ENCODE results near the genes SIN3B, BST2 and COLGALT1.

- PRO-cap: no peak
- RRBS, 2 experiments: no CpG with 5 or more reads among the region's 9 CpGs
These were observed 7.9 kb downstream of the EPS15L1 start for GRCh38 chr19:16463758-16464372.

DNA sequence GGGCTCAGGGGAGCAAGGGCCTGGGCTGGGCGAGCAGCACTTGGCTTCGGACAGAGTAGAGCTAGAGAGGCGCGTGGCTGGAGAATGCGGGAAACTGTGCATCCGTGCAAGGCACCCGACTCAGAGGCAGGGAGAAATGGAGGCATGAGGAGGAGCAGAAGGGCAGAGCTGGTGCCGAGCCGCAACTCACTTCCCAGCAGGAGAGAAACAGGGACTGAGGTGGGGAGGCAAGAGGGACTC, 10.8 kb downstream of the CHERP start:
- PRO-cap: no peak
- RRBS, 2 experiments: no CpG with 5 or more reads among the region's 9 CpGs

DNA sequence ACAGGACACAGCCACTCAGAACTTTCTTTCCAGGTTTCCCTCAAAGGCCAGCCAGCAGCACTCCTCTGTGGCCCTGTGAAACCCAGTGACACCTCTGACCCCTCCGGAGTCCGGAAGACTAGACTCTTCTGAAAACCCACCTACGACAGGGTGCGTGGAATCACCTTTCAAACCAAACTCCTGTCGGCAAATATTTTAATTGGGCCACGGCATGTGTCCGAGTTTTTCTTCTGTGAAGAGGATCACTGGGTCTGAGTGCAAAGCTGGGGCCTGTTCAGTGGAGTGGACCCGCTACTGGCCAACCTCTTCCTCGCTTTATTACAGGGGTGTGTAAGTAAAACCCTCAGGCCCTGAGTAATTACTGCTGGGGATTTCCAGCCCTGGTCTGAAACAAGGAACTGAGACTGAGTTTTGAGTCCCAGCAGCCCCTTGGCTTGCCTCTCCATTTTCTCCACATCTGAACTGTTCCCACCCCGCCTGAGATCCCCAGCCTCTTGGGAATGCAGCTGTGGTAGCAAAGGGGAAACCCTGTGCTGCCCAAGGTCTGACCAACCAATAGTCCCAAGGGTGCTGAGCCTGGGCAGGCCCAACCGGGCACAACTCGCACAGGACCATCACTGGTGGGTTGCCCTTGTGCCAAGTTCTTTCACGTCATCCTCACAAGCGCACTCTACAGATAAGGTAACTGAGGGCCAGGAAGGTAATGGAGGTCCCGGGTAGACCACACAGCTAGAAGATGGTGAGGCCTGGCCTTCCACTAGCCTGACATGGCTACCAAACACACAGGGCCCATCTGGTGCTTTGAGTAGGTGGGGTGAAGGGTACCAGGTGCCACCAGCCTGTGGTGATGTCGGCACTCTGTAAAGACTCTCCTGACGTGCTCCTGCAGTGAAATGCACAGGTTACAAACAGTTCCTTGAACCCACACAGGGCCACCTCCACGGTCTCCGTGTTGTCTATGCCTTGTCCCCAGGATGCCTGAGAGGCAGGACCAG, 13.7 kb upstream of the SLC35E1 start:
- PRO-cap: no peak
- RRBS, 2 experiments: 100% methylated on average over 3 of the region's 19 CpGs; no CpG with 5 or more reads in 1 of the 2 experiments

DNA sequence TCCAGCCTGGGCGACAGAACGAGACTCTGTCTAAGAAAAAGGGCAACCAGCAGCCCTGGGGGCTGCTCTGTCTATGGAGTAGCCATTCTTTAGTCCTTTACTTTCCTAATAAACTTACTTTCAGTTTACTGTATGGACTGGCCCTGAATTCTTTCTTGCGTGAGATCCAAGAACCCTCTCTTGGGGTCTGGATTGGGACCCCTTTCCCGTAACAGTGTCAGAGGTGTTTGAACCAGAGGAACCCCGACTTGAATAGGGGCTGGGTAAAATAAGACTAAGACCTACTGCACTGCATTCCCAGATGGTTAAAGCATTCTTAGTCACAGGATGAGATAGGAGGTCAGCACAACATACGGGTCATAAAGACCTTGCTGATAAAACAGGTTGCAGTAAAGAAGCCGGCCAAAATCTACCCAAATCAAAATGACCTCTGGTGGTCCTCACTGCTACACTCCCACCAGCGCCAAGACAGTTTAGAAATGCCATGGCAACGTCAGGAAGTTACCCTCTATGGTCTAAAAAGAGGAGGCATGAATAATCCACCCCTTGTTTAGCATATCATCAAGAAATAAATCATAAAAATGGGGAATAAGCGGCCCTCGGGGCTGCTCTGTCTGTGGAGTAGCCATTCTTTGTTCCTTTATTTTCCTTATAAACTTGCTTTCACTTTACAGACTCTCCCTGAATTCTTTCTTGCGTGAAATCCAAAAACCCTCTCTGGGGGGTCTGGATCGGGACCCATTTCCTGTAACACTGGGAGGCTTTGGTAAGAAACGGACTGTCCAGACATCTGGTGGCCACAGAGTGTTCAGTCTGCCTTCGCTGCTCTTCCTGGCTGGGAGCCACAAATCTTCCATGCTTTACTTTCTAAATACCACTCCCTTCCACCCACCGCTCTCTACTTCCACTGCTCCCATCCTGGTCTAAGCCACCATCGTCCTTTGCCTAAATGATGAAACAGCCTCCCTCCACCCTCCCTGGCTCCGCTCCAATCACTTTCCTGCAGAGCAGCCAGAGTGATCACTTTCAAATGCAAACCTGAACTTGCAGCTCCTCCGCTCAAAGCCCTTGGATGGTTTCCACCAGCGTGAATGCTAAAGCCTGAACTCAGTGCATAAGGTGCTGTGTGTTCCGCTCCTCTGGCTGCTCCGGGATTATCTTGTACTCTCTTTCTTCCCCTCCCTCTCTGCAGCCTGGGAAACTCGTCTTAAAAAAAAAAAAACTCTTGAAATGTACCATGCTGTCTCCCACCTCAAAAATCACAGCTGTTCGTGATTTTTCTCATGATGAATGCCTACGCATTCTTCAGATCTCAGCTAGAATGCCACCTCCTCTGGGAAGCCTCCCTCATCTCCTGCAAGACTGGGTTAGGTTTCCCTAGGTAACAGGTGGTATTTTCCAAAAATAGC, 4.2 kb upstream of the SIN3B start:
- PRO-cap: bidirectional peak, plus-strand start at position 313 of the sequence, minus-strand start at position 254 of the sequence
- RRBS, 2 experiments: no CpG with 5 or more reads among the region's 25 CpGs

- PRO-cap: unidirectional peak, plus-strand start at chr19:16829421
- RRBS, 2 experiments: 1 to 3% methylated on average over 32 of the region's 71 CpGs
These were observed at the start of gene SIN3B for GRCh38 chr19:16829107-16830251. SIN3B (plus strand) TSS chr19:16829398.

DNA sequence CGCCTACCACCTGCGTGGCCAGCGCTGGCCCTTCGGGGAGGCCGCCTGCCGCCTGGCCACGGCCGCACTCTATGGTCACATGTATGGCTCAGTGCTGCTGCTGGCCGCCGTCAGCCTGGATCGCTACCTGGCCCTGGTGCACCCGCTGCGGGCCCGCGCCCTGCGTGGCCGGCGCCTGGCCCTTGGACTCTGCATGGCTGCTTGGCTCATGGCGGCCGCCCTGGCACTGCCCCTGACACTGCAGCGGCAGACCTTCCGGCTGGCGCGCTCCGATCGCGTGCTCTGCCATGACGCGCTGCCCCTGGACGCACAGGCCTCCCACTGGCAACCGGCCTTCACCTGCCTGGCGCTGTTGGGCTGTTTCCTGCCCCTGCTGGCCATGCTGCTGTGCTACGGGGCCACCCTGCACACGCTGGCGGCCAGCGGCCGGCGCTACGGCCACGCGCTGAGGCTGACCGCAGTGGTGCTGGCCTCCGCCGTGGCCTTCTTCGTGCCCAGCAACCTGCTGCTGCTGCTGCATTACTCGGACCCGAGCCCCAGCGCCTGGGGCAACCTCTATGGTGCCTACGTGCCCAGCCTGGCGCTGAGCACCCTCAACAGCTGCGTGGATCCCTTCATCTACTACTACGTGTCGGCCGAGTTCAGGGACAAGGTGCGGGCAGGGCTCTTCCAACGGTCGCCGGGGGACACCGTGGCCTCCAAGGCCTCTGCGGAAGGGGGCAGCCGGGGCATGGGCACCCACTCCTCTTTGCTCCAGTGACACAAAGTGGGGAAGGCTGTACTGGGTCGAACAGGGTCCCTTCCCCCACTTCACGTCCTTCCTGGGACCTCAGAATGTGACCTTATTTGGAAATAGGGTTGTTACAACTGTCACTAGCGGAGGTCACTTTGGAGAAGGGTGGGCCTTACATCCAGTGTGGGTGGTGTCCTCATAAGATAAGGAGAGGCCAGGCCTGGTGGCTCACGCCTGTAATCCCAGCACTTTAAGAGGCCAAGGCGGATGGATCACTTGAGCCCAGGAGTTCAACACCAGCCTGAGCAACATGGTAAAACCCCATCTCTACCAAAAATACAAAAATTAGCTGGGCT, 1.4 kb downstream of the F2RL3 start:
- PRO-cap: no peak
- RRBS, 2 experiments: 89 to 94% methylated on average over 12 to 13 of the region's 66 CpGs

- PRO-cap: no peak
- RRBS, 2 experiments: no CpG with 5 or more reads among the region's 22 CpGs
These were observed 22.3 kb downstream of the HAUS8 start for GRCh38 chr19:17052847-17053474.

DNA sequence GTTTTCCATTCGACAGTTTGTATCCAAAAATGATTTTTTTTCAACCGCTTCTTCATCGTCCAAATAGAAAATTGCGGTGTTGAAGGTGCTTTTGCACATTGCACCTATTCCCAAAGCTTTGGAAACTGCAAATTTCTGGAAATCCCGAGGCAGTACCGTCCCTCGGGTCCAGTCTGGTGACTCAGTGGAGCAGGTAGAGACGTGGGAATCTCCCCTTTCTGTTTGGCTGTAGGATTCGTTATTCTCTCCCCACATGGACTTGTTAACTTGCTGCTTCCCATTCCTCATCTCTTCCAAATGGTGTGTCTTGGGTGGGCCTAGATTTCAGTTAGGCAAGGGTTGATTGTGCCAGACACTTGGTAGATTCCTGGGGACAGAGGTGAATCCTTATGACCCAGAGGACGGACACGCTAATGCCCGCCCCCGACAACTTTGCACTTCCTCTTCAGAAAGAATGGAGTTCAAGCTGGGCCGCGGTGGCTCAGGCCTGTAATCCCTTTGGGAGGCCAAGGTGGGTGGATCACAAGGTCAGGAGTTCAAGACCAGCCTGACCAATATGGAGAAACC, 2.3 kb downstream of the MYO9B start:
- PRO-cap: no peak
- RRBS, 2 experiments: no CpG with 5 or more reads among the region's 15 CpGs

GRCh38 chr19:17079546-17080739, 4.4 kb downstream of the MYO9B start:
- PRO-cap: bidirectional peak, plus-strand start at chr19:17080188, minus-strand start at chr19:17079961
- RRBS, 2 experiments: under 1 to 7% methylated on average over 3 of the region's 36 CpGs

- PRO-cap: no peak
- RRBS, 2 experiments: no CpG with 5 or more reads among the region's 19 CpGs
These were observed 10.4 kb downstream of the MYO9B start for GRCh38 chr19:17085847-17086493.

GRCh38 chr19:17239971-17240329, 5.8 kb downstream of the NR2F6 start:
- PRO-cap: no peak
- RRBS, 2 experiments: no CpG with 5 or more reads among the region's 9 CpGs

- PRO-cap: no peak
- RRBS, 2 experiments: no CpG with 5 or more reads among the region's 1 CpG
These were observed 2.6 kb downstream of the NR2F6 start for GRCh38 chr19:17243136-17243416.

DNA sequence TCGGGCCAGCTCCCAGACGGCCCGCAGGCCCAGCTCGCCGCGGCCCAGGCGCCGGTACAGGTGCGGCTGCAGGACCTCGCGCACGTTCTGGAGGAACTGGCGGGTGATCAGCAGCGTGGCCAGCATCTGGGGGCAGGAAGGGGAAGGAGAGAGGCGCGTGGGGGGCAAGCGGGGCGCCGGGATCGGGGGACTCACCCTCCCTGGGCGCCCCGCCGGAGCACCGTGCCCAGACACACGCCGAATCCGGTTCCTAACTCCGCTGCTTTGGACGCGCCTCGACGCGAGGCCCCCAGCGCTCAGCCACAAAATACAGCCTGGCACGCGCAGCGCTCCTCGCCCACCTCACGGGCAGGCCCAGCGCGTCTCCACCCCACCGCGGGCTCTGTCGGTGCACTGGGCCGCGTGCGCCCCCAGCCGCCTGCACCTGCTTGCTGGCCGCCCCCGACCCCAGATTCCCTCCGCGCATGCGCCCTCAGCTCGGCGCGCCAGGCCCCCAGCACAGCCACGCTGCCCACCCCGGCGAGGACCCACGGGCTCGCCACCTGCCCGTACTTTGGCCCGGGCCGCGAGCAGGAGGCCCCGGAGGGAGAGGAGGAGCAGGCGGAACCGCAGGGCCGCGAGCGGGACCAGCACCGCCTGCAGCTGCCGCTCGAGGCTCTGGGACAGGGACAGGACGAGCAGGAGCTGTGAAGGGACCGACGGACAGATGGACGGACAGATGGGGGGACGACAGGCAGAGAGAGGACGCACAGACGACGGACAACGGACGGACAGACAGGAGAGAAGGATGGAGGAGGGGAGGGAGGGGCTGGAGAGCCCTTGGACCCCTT, 5.6 kb downstream of the ANO8 start:
- PRO-cap: no peak
- RRBS, 2 experiments: 32 to 45% methylated on average over 13 to 21 of the region's 84 CpGs

DNA sequence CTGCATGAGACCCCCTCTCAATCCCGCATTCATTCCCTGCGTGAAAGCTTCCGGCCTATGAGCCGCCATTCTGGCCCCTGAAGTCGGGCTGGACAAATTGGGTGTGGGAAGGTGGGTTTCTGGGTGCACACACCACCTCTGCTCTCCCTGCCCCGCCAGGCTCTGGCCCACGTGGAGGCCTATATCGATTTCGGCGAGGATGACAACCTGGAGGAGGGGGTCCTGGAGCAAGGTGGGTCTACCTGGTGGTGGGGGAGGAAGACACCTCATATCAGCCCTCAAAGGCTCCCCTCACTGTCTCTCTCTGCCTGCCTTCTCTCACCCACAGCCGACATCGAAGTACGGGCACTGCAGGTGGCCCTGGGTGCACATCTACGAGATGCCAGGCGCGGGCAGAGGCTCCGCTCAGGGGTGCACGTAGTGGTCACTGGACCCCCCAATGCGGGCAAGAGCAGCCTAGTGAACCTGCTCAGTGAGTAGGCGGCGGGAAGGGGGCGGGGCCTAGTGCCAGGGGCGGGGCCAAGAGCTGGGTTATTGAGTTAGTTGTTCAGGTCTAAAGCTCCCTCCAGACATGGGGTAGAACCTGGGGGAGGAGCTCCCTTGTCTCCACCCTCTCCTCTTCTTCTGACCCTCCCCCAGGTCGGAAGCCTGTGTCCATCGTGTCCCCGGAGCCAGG, 1.6 kb downstream of the GTPBP3 start:
- PRO-cap: no peak
- RRBS, 2 experiments: 90 to 92% methylated on average over 1 of the region's 26 CpGs

DNA sequence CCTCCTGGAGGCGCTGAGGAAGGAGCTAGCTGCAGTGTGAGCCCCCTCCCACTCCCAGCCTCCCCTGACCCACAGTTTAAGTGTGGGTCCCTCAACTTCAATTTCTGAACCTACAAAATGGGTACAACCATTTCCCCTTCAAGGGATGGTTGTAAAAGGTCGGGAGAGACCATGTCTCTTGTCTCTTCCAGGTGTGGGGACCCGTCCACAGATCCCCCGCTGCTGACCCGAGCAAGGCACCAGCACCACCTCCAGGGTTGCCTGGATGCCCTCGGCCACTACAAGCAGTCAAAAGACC, 3.9 kb downstream of the GTPBP3 start:
- PRO-cap: no peak
- RRBS, 2 experiments: no CpG with 5 or more reads among the region's 6 CpGs

DNA sequence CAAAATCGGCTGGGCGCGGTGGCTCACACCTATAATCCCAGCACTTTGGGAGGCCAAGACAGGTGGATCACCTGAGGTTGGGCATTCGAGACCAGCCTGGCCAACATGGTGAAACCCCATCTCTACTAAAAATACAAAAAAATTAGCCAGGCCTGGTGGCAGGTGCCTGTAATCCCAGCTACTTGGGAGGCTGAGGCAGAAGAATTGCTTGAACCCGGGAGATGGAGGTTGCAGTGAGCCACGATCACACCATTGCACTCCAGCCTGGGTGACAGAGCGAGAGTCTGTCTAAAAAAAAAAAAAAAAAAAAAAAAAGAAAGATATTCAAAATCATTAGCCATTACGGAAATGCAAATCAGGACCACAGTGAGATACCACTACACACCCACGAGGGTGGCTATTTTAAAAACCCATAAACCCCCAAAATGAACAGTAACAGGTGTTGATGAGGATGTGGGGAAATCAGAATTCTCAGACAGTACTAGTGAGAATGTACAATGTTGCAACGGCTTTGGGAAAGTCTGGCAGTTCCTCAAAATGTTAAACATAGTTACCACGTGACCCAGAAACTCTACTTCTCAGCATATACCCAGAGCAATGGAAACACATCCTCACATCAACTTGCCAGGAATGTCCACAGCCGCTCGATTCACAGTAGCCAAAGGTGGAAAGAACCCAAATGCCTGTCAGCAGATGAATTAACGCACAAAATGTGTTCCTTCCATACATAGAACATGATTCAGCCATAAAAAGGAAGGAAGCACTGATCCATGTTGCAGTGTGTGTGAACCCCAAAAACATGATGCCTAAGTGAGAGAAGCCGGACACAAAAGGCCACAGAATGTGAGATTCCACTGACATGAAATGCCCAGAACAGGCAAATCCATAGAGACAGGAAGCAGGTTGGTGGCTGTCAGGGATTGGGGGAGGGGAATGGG, 7.2 kb downstream of the PLVAP start:
- PRO-cap: no peak
- RRBS, 2 experiments: no CpG with 5 or more reads among the region's 15 CpGs

GRCh38 chr19:17404959-17406337, at the start of gene BST2:
BST2 (minus strand) TSS chr19:17405630.
- PRO-cap: bidirectional peak, plus-strand start at chr19:17405824, minus-strand start at chr19:17405592
- RRBS, 2 experiments: no CpG with 5 or more reads among the region's 25 CpGs

DNA sequence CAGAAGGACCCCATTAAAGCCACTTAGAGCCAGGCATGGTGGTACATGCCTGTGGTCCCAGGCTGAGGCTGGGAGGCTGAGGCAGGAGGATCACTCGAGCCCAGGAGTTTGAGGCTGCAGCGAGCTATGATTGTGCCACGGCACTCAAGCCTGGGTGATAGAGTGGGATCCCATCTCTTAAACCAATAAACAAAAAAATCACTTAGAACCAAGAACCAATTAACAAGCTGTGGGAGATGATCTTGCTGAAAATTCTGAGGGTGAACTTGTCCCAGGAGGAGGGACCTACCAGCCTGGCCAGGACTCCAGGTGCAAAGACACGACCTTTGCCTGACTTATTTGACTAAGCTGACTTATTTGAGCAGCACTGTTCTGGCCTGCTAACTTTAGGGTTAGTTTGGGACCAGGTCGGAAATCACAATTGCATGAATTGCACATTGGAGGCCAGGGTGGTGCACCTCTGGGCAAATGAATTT, 1.2 kb upstream of the BST2 start:
- PRO-cap: no peak
- RRBS, 2 experiments: no CpG with 5 or more reads among the region's 5 CpGs

DNA sequence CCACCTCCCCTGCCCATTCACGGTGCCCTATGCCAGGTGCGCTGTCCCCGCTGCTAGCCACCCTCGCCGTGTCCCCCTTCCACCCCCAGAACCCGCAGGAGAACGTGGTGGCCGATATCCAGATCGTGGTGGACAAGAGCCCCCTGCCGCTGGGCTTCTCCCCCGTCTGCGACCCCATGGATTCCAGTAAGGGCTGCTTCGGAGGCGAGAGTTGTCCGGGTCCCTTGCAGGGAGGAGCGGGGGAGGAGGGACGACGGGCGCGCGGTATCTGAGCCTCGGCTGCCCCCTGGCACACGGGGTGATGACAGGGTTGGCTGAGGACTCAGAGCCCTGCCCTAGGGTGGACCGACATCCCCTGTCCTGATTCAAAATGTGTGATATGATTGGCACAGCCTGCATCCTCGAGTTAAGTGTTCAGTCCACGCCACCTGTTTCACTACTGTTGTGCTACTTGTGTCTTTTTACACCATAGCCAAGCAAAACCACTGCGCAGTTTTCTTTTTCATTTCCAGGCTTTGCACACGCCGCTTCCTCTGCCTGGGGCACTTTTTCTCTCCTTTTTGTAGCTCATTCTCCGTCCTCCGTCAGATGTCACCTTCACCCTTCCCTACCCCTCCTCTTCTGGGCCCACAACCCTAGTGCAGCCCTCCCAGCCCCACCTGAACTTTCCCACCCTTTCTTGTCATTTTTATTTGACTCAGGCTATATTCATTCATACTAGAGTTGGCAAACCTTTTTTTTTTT, 774 bp downstream of the MVB12A start:
- PRO-cap: no peak
- RRBS, 2 experiments: no CpG with 5 or more reads among the region's 31 CpGs

GRCh38 chr19:17555572-17556689, at the start of gene COLGALT1:
COLGALT1 (plus strand) TSS chr19:17555649.
- PRO-cap: bidirectional peak, plus-strand start at chr19:17555682, minus-strand start at chr19:17555497
- RRBS, 2 experiments: 1 to 2% methylated on average over 22 to 31 of the region's 98 CpGs